Cerebellum (tissue), 5 donors: ENCODE measurements around a stretch of chr15.

DNA sequence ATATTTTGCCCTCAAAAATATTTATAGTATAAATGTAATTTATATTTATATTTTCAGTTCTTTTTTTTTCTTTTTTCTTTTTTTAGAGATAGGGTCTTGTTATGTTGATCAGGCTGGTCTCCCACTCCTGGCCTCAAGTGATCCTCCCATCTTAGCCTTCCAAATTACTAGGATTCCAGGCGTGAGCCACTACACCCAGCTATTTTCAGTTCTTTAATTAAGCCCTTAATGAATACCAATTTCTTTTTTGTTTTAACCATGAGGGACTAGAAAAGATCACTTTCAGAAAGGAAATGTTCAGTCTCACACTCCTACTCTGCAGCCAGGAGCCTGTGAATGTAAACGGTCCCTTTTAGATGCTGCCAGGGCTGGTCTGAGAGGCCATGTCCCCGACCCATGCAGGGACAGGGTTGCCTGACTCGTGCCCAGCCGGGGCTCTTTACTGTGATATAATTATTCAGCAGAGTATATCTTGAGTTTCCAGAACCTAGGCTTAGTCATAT is 10.0 kb downstream of the NIPA1 start:
- PRO-cap, 3 experiments = no peak in any of the 3 experiments
- RAMPAGE, long total RNA = no peak

- PRO-cap, 3 experiments = no peak in any of the 3 experiments
- RAMPAGE, long total RNA = no peak
Measured at GRCh38 chr15:22895274-22896189, 57.1 kb downstream of the NIPA2 start.

DNA sequence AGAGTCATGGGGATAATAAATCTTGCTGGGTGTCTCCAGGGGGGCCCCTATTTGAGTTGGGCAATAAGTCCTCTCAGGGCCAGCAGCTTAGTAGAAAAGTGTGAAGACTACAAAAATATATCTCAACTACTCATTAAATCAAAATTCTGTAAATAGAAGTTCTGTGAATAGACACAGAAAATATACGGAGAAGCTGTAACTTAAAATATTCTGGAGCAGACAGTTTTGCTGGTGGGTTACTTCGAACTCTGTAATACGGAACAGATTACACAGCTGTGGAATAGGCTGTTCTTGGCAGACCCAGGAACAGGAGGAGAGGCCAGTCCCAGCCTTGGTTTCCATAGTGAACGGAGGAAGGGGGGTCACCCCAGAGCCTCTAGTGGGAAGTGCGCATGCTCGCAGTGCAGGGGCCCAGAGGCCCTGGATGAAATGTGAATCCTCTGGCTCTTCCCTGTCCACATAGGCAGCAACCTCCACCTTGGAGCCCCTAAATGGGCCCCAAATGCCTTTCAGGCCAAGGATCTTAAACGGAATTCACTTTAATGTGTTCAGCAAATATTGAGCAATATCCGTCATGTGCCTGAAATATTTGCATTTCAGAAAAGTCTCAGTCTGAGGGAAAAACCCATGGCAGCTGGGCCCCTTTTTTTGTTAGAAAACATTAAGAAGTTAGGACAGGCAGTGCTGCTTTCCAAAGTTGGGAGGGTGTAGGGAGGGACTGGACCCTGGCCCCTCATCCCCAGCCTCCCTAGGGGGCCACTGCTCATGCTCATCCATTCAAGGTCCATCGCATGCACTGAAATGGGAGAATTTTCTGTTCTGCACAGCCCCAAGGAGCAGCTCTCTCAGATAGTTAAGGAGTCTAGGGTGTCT is 3.3 kb upstream of the NDN start:
- PRO-cap, 3 experiments = no peak in any of the 3 experiments
- RAMPAGE, long total RNA = no peak

DNA sequence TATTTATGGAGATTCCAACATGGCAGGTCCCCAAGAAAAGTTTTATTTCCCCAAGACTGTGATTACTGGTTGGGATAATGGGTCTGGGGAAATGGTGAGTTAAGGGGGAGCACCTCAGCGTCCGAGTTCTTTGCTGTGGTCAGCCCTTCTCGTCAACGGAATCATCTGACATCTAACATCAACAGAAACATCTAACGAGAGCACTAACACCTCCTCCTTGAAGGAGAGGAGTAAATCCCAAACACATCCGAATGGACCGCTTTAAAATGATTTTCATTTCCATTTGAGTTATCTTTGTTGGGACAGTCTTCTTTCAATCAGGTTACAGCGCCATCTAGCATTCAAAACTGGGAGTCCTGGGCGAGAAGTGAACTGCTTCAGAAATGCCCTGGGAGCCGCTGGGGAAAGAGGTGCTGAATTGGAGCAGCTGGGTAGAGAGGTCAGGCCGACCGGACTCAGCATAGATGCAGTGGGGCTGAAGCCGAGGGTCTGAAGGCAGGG is 169.8 kb upstream of the NDN start:
- PRO-cap, 3 experiments = no peak in any of the 3 experiments
- RAMPAGE, long total RNA = no peak

DNA sequence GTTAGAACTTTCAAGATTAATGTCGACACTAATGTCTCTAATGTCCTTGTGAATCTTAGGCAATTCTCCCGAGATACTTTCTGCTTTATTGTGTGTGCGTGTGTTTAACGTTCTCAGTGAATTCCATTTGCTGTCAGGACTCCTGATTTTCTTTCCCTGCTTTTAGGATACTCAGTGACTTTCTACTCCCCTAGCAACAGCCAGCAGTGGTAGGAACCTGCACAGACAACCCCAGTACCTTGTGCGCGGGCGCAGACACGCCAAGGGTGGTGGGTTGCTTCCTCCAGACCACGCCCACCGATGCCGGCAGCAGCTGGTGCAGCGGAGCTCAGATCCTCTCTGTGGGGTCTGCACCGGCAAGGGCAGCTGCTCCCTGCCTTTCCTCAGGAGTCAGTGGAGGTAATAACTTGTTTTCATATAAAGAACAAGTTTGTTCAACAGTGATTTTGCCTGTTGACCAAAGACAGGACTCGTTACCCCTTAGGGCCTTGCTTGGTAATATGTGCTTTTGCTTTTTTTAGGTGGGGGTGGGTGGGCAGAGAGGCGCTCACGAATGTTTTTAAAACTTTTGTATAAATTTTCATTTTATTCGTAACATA is 225.1 kb upstream of the NDN start:
- PRO-cap, 3 experiments = no peak in any of the 3 experiments
- RAMPAGE, long total RNA = no peak

GRCh38 chr15:24817316-24817669 is 137.5 kb upstream of the SNRPN start:
- PRO-cap, 3 experiments = no peak in any of the 3 experiments
- RAMPAGE, long total RNA = no peak

- PRO-cap, 3 experiments = peak in 1 of 3 experiments; most common plus-strand start chr15:24878489 (in 1); most common minus-strand start chr15:24878324 (in 1)
- RAMPAGE, long total RNA = no peak
Measured at GRCh38 chr15:24878219-24878571, 76.6 kb upstream of the SNRPN start.

DNA sequence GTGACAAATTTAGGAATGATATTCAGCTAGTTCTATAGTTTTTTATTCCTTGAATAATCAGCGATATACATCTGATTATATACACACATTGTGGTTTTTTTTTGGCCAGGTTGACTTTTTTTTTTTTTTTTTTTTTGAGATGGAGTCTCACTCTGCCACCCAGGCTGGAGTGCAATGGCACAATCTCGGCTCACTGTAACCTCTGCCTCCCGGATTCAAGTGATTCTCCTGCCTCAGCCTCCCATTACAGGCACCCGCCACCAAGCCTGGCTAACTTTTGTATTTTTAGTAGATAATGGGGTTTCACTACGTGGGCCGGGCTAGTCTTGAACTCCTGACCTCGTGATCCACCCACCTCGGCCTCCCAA is 38.9 kb upstream of the SNRPN start:
- PRO-cap, 3 experiments = no peak in any of the 3 experiments
- RAMPAGE, long total RNA = no peak

DNA sequence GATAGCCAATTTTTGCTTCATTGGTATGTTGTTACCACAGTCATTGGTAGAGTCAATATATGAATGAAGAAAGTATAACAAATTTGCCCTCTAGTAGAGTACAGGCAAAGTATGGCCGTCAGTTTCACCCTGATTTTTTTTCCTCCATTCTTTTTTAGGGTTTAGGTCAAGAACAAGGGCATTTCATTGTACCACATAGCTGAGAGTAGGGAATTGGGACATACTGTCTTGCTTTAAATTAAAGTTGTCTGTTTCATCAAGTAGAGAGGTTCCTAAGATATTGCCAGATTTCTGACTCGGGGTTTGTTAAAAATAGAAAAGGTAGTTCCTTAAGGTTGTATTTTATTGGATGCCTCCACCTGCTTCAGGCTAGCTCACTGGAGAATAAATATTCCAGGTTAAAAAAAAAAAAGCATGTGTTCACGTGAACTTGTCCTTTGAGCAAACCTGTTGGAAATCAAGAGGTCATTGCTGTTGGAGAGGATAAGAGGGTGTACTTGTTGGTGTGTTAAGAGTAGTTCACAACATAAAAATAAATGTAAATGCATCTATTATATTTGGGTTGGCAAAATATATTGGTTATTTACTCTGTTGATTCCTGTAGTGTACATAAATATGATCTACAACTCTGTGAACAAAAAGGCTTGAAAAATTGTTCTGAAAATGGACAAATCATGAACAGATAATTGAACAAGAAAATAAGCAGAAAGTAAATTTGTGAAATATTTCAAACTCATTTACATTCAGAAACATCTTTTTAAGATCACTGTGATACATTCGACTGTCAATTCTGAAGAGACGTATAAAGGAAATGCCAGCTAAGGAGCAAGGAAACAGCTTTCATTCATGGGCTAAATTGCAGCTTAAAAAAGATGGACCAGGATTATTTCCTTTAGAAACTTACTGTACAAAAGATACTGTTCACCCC is 34.6 kb downstream of the SNRPN start:
- PRO-cap, 3 experiments = no peak in any of the 3 experiments
- RAMPAGE, long total RNA = no peak

- PRO-cap, 3 experiments = no peak in any of the 3 experiments
- RAMPAGE, long total RNA = no peak
Measured at GRCh38 chr15:25439054-25439135, 71 bp upstream of the UBE3A start.

DNA sequence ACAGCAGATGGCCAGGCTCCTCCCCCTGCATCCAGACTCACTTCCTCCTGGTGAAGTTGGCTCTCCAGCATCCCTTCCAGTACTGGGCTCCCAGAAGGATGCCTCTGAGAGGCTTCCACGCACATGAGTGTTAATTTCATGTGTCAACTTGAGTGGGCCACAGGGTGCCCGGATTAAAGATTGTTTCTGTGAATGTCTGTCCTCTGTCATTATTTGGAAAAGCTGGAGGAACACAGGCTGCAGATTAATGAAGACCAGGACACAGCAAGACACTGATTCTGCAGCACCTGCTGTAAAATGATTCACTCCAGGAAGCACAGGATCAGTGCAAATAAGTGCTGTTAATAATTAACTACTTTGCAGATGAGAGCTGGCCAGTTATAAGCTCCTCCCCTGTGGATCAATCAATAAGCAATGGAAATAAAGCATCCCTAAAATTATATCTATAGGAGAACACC is 99.7 kb downstream of the ATP10A start:
- PRO-cap, 3 experiments = no peak in any of the 3 experiments
- RAMPAGE, long total RNA = no peak

- PRO-cap, 3 experiments = no peak in any of the 3 experiments
- RAMPAGE, long total RNA = no peak
Measured at GRCh38 chr15:28738261-28739104, 26.3 kb upstream of the GOLGA8M start.

DNA sequence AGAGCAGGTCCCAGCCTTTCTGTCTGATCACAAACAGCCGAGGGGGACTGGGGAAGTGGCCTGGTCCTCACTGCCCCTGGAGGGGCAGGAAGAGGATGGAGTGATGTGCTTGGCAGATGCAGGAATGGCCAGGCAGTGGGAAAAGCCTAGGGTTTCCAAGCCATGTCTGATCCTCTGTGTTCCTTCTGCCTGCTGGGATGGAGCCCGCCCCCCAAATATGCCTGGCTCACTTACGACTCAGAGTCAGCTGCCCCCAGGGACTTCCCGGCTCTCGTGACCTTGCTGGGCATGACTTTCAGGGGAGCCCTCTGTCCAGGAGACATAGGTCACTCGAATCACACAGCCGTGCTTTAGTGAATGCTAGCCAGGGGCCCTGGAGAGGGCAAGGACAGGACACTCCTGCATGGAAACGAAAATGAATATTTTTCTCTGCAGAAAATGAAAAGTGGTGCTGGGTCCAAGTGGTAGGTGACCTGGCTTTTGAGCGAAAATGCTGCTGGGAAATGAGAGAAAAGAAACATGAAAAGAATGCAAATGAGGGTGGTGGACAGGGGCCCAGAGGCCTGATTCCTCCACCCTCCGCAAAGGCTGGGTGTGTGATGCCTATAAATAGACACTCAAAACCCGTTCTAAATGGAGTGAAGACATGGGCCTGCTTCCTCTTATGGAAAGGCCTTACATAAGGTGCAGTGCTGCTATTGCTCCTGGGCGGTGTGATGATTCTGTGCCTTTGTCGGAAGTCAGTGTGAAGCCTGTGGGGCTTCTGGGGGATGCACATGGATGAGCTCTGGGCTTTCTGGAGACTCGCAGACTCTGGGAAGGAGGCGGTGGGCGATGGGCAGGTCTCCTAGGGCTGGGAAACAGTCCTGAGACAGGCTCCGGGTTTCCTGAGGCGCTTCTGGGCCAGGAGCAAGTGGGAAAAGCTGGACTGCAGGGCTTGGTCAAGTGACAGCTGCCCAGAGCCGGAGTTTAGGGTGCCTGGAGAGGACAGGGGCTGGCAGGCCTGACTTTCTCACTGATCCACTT is 107.5 kb downstream of the APBA2 start:
- PRO-cap, 3 experiments = peak in 1 of 3 experiments; most common plus-strand start position 636 of the sequence (in 1)
- RAMPAGE, long total RNA = no peak

GRCh38 chr15:29569677-29570156 is 1.1 kb downstream of the ENTREP2 start:
- PRO-cap, 3 experiments = peak in 1 of 3 experiments; most common plus-strand start chr15:29569937 (in 1); most common minus-strand start chr15:29569995 (in 1)
- RAMPAGE, long total RNA = no peak

DNA sequence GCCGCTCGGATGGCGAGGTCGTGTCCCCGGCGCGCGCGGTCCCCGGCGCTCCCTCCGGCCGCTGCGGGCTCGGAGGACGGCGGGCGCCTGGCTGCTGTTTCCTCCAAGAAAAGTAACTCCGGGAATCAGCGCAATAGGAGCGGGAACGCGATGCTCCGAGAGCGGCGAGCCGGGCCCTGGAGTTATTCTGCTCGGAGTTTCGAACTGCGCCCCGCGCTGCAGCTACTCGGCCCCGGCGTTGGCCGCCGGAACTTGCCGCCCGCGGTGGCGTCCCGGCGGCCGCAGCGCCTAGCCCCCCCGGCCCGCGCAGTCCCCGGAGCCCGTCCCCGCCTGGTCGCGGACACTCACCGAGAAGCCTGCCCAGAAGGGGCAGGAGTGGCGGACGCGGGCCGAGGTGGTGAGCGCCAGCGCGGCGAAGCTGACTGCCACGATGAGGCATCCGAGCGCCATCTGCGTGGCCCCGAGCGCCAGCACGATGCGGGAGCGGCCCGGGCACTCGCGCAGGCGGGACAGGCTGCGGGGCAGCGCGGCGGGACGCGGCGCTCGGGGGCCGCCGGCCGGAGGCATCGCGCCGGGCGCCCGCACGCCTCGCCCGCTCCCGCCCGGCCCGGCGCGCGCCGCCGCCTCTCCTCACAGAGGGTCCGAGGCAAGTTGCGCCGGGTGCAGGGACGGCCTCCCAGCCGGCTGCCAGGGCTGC is 474 bp downstream of the ENTREP2 start:
- PRO-cap, 3 experiments = peak in 2 of 3 experiments; most common plus-strand start position 115 of the sequence (in 1); most common minus-strand start position 609 of the sequence (in 2)
- RAMPAGE, long total RNA = no peak

GRCh38 chr15:29670935-29671647 is 100.3 kb upstream of the ENTREP2 start:
- PRO-cap, 3 experiments = no peak in any of the 3 experiments
- RAMPAGE, long total RNA = no peak

GRCh38 chr15:29820833-29821241 is 1.4 kb downstream of the TJP1 start:
- PRO-cap, 3 experiments = no peak in any of the 3 experiments
- RAMPAGE, long total RNA = no peak

- PRO-cap, 3 experiments = no peak in any of the 3 experiments
- RAMPAGE, long total RNA = no peak
Measured at GRCh38 chr15:30572528-30573250, 20.8 kb downstream of the GOLGA8Q start.

GRCh38 chr15:30905227-30905942 is 1.7 kb downstream of the FAN1 start:
- PRO-cap, 3 experiments = no peak in any of the 3 experiments
- RAMPAGE, long total RNA = no peak

GRCh38 chr15:30953638-30954595 is 37.5 kb downstream of the MTMR10 start:
- PRO-cap, 3 experiments = no peak in any of the 3 experiments
- RAMPAGE, long total RNA = no peak